ENCODE data around the genes ACAN and ZNF774.

DNA sequence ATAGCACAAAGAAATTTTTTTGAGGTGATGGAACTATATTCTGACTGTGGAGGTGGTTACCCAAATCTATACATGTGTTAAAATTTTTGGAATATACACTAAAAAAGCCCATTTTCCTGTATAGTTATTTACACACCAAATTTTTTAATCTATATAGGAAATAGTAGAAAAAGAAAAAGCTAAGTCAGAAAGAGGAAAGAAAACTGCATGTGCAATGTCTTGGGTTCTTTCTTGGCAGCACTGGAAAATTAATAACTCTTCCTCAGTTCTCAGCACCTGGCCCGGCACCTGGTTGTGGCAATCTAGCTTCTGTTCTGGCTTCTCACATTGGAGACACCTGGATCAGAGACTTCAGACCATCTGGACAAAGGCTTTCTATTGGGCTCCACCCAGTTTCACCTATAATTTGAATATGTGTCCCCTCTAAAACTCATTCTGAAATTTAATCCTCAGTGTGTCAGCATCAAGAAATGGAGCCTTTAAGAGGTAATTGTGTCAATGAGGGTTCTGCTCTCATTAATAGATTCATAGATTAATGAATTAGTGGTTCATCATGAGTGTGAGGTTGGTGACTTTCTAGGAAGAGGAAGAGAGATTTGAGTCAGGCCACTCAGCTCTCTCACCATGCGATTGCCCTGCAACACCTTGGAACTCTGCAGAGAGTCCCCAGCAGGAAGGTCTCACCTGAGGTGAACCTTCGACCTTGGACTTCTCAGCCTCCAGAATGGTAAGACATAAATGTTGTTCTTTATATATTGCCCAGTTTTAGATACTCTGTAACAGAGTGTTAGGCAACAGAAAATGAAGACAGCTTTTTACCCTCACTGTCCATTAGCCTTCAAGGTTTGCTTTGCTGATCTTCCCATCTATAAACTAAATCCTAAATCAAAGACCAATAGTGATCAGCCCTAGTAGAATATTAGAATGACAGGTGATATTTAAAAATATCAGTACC is 679.9 kb downstream of the NTRK3 start:
- PRO-cap = no peak

- PRO-cap = no peak
Measured at GRCh38 chr15:87951302-87951564, 305.3 kb downstream of the NTRK3 start.

- PRO-cap = no peak
Measured at GRCh38 chr15:88803035-88803746, at the start of gene ACAN. Gene ACAN (plus strand): TSS chr15:88803436.

- PRO-cap = no peak
Measured at GRCh38 chr15:88909712-88910932, 3.1 kb downstream of the MFGE8 start.

- PRO-cap = no peak
Measured at GRCh38 chr15:89101099-89101547, 12.9 kb downstream of the ABHD2 start.

DNA sequence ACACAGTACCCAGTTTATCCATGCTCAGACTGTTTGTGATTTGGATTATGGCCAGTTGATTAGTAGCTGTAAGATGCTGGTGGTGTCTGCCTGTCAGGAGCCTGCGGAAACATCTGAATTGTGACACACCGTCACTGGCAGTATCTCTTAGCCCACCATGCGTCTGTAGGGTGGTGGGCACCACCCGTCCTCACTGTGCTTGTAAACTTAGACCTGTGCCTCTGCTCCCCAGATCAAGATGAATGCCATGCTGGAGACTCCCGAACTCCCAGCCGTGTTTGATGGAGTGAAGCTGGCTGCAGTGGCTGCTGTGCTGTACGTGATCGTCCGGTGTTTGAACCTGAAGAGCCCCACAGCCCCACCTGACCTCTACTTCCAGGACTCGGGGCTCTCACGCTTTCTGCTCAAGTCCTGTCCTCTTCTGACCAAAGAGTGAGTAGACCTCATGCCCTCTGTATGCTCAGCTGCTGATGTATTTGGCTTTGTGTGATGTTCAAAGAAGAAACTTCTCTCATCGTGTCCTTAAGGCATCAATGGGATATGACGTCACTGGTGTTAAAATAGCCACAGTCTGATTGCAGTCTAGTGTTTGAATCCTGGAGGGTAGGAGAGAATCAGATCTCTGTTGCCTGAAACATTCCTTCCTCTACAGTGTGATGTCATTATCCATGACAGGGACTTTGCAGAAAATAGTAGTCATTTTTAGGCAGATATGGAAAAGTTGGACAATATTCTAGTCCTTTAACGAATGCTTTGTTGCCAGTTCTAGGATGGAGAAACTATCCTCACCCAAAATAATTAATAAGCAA is 28.0 kb downstream of the ABHD2 start:
- PRO-cap = no peak

DNA sequence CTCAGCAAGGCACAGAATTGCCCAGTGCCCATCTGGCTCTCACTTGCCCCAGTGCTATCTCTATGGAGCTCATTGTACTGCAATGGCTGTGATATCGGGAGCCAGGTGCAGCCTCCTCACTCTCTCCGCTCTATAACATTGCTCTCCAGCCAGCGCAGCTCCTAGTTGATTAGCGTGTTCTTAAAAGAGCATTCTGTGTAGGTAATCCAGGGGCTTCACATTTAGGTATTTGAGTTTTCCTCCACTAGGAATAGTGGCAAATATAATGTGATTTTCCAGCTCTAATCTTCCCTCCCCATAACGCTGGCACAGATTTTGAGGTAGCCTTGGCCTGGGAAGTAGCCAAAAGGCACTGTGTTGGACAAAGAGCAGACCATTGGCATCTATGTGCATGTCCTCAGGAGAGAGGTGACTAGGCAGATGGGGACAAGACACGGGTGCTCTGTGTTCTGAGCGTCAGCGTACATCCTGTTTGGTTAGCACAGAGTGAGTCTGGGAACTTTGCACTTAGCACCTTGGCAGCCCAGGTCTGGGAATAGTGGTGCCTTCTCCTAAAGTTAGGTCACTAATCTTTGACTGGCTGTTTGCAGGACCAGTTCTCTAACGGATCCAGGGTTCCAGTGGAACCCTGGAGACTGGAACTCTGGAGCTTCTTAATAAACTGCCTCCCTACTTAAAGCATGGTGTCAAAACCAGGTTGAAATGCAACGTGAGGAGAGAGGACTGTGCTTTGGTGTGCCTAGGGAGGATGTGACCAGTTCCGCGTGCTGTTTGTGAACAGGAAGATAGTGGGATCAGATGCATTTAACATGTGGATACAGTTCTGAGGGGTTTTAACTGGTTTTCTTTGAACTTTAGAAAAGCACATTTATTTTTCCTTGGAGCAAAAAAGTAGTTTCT is 48.5 kb downstream of the ABHD2 start:
- PRO-cap = no peak

DNA sequence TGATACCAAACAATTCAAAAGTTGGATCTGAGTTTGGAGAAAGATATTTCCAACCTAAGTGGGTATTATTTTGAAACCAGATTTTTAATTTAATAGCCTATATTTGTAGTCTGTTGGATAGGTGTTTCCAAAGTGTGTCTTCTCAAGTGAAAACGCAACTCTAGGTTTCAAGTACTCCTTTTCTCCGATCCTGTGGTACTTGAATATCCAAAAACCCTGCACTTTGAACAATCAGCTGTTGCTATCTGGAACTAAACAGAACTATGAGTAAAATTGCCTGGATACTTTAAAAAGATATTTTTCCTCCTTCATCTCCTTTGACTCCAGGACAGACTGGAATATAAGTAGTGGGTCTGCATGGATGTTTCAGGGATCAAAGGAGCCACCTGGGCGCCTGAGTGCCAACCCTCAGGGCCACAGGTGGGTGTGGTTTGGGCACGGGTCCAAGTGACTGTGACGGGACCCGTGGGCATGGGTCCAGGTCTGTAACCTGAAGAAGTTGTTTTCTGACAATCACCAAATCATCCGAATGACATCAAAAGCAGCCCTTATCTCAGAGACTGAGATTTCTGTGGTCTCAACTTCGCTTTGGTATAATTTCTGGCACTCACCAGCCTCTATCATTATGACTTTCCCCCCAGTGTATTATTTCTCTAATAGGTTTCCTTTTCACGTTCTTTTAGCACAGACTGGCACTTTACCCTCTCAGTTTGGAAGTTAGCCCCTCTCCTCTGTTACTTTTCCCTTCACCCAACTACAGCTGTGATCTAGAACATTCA is 24.5 kb downstream of the RLBP1 start:
- PRO-cap = no peak

DNA sequence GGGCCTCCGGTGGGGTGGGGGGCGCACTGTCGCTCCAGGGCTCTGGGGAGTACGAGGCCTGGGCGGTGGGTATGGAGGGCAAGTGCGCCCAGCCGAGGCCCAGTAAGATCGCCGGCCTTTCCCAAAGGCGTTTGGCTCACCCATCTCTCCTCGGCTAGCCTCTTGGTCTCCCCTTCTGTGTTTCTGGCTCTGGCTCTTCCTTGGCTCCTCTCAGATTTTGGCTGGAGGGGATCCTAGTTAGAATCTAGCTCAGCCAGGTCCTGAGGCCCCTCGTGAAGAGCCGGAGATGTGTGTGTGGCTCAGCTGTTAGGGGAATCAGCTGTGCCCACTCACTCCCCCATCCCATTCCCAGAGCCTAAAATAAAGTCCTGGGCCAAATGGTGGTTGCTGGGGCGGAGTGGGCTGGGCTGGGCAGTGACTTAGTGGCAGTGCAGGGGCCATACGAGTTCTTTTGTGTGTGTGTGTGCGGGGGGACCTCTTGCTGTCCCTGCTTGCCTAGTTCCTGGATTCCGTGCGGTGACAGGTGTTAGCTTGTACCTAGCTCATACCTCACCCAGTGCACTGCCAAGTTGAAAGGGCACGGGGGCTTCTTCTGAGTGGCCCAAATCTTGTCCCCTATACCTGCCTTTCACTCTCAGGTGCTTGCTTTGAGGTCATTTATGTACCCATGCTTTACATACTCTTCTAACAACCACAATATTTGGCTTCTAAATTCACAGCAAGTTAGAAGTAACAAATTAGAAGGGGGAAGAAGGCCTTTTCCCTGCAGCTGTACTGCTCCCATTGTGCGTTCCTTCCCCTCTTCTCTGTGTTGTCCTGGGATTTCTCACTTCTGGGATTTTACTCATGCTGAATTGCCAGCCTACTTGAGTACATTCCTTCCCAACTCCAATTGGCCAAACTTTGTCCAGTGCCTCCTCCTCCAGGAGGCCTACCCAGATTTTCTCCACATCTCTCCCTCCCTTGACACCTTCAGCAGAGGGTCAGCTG is 66.2 kb upstream of the POLG start:
- PRO-cap = unidirectional peak, minus-strand start at position 518 of the sequence

- PRO-cap = no peak
Measured at GRCh38 chr15:89468887-89469758, 27.3 kb downstream of the RHCG start.

DNA sequence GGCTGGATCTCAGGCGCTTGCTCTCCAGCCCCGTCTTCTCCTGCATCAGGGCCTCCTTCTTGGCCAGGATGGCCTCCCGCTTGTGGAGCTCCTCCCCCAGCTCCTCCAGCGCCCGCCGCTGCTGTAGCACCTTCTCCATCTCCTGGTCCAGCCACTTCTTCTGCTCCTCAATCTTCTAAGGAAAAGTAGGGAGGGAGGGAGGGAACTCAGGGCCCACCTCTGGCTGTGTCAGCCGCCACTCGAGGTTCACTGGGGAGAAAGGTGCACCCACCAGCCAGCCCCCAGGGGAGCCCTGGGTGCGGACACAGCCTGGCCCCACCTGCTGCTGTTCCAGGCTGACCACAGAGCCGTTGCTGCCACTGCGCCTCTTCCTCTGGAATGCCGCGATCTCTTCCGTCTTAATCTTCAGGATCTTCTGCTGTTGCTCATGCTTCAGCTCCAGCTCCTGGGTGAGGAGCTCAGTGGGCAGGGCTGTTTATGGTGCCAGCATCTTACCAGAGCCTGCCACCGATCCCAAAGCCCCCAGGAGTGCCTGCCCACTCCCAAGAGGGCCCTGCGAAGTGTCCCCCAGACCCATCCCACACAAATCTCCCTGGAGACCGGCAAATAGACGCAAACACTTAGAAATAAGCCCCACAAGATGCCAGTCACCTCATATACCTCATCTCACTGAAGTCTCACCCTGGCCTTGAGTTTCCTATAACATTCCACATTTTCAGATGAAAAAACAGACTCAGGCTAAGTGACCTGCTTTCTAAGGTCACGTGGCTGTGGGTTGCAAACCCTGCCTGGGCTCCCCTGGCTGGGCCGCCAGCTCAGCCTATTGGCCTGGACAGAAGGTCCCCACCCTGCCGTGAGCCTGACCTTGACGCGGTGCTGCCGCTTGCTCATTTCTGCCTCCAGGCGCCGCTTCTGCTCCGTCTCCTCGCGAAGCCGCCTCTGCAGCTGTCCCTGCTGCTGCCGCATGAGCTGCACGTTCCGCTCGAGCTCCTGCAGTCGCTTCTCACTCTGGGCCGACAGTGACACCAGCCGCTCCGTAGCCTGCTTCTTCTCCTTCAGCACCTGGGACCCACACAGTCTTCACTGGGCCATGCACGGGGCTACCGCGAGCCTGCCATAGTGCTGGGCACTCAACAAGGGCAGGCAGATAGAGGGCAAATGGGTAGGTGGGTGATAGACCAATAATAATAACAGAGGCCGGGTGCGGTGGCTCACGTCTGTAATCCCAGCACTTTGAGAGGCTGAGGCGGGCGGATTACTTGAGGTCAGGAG is 22.0 kb downstream of the KIF7 start:
- PRO-cap = no peak

DNA sequence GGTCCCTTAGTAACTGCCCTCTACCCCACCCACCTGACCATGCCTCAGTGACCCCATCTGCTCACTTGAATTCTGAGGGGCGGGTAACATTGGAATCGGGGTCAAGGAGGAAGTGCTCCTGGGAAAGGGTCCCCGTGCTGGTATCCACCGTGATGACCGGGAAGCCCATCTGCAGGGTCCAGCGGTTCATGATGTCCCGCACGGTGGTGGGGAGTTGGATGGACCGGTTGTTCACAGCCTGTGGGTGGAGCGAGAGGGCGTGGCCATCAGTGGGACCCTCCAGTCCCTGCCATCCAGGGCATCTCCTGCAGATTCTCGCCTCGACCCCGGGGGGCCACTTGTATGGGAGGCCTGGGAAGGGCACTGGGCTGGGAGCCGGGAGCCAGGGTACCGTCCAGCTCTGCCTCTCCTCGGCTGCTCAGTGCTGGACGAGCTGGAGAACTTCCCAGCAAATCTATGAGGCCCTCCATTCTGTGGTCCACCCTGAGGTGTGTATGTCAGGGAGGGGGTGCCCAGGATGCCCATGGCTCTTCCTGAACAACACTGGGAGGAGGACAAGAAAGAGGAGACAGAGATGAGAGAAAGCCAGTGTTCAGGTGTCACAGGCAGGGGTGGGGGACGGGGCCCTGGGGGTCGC is 13.2 kb downstream of the ANPEP start:
- PRO-cap = no peak

DNA sequence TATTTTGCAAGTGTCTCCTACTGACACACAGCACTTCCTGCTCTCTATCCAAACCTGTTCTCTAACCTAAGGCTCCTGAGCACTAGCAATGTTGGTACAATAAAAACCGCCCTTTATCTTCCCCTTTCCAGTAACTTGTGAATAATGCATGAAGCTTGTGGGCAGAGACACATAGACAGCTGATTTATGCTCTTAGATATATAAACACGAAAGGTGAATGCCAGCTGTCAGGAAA is 34.6 kb upstream of the ARPIN start:
- PRO-cap = no peak

- PRO-cap = no peak
Measured at GRCh38 chr15:90019595-90020668, 18.8 kb downstream of the ZNF710 start.

GRCh38 chr15:90029077-90029449 is 27.9 kb downstream of the ZNF710 start:
- PRO-cap = no peak

DNA sequence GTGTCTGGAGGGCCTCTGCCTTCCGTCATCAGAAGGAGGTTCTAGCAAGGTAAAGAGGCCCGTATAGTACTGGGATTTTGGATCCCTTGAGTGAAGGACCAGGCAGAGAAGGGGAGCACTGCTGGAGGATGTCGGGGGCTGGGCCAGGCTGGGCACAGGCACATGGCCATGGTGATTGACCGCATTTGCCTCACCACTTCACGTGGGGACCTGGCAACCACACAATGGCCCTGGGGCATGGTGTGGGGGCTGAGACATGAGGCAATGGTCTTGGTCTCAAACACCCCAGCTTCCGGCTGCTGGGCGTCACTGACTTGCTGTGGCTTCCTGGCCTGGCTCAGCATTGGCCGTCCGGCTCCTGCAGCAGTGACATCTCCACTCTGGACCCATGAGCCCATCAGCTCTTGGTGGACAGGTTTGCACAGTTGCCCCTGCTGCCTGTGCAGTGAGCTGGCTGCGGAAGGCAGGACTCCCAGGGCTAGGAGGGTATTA is 33.9 kb downstream of the ZNF710 start:
- PRO-cap = no peak

DNA sequence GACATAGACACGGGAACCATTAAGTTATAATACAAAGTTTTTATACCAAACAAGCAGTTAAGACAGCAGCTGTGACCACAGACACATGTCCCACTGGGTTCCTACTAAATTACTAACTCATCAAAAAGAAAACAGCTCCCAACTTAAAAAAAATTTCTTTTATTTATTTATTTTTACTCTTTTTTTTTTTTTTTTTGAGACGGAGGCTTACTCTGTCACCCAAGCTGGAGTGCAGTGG is 30.8 kb downstream of the IDH2 start:
- PRO-cap = no peak

DNA sequence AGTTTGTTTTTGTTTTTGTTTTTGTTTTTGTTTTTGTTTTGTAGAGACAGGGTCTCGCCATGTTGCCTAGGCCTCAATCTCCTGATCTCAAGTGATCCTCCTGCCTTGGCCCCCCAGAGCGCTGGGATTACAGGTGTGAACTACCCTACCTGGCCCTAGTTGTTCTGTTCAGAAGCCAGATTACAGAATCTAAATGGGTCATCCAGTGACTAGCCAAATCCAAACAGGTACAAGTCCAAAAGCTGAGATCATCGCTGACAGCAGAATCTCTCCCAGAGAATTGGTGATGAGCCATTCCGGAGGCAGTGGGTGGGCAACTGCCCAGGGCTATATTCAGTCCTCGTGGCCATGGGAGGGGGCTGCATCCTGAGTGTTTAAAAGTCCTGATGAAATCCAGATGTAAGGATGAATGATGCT is 47.5 kb upstream of the SEMA4B start:
- PRO-cap = no peak

DNA sequence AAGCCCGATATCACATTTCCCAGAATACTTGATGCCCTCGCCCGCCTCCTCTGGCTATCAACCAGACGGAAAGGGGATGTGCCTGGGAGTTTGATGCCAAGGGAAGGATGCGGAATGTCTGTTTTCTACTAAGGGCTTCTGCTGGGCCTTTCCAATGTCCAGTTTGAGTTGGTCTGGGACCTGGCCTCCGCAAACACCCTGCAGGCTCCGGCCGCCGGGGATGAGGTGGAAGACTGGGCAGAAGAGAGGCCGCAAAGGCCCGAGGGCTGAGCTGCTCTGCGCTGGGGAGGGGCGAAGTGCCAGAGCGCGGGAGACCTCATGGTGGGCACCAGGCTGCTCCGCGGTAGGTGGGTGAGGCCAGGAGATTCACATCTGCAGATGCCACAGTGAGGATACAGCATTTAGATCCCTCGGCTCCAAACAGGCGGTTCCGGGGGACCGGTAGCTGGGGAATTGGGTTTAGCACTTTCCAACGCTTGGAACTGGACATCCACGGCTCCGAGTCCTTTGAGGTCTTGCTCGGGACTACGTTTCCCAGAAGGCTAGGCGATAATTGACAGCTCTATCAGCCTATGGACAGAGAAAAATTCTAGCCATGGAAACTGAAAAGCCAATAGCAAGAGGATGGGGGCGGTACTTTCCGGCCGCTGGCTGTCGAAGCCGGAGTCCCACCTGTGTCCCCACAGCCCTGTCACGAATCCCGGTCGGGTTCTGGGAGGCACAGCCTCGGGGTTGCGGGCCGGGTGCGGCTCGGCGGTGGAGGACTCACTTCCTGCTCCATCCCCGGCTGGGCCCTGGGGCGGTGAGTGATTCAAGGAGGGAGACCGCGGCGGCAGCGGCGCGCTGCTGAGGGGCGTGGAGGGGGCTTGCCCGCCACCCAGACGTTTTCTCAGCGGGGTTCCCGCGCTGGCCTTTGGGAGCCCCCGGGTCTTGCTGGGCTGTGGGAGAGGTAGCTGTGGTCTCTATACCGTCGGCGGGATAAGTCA is at the start of gene ZNF774:
ZNF774 (plus strand) TSS at position 675 of the 986 bp plus-strand sequence.
- PRO-cap = no peak

DNA sequence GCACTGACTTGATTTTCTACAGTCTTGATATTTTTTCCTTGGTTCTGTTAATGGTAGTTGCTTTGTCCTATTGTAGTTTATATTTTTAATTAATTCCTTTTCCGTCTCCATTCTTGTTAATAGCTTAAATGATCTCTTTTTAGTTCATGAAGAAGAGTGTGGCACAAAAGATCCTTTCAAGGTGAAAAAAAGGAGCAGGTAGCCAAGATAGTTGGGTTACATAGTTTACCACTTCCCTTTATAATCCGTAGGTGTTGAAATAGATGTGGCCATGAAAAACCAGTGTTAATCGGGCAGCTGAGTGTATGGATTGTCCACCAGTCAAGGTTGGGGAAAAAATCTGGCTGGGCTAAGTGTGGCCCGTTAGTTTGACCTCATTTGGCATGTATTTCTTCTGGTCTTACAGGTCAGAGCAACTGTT is 12.3 kb downstream of the IQGAP1 start:
- PRO-cap = no peak